GM19239 (cell line): ENCODE measurements around a stretch of chr1.

GRCh38 chr1:212741610-212742242 is 42.1 kb upstream of the BATF3 start:
- RRBS: no CpG with 5 or more reads among the region's 2 CpGs

DNA sequence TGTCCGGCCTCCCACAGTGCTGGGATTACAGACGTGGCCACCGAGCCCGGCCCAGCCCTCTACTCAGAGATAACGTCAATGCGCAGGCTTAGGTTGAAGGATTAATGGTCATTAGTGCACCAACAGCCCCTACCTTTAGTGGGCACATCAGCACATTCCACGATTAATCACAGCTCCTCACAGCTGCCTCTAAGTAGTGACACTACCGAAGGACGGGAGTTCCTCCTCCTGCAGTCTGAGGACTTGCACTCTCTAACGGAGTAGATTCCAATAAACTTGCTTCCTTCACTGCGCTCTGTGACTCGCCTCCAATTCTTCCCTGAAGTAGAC is 477 bp upstream of the FLVCR1 start:
- RRBS: no CpG with 5 or more reads among the region's 12 CpGs

DNA sequence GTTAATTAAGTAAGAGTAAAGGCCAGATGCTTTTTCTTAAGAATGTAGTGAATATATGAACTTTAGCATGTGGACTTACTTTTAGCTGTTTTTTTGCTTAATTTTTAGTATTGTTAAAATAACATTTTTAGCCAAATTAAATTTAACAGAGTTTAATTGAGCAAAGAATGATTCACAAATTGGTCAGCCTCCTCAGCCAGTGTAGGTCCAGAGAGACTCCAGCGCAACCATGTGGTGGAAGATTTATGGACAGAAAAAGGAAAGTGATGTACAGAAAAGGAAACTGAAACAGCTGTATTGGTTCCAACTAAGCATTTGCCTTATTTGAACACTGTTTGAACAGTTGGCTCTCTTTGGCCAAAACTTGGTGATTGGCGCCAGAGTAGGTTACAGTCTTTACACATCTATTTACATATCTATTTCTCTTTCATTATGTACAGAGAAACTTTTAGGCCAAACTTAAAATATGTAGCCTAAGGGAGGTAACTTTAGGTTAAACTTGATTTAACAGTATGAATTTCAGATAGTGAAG is 19.3 kb downstream of the RPS6KC1 start:
- RRBS: no CpG with 5 or more reads among the region's 2 CpGs

DNA sequence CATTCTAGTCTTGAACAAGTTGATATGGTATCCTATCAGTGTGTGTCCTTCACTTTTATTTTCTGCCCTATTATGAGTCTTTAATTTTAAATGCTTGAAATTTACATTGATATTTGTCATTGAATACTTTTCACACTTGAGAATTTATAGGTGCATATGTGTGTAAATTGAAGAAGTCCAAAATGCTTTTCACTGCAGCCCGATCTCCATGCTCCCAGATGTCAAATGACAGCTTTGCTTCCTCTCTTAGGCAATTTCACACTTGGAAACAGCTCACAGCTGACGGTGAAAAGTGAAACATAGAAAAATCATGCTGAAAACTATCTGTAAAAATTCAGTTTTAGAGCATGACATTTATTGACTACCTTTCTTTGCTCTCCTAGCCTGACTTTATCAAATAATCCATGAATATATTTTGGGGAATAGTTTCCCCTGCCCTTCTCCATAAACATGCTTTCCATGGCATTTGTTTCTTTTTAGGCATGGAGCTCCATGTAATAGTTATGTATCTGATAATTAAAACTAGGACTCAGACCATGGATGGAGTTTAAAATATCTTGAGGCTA is 196.0 kb downstream of the RPS6KC1 start:
- RRBS: no CpG with 5 or more reads among the region's 2 CpGs

GRCh38 chr1:213733559-213734217 is 254.1 kb upstream of the PROX1 start:
- RRBS: no CpG with 5 or more reads among the region's 2 CpGs

DNA sequence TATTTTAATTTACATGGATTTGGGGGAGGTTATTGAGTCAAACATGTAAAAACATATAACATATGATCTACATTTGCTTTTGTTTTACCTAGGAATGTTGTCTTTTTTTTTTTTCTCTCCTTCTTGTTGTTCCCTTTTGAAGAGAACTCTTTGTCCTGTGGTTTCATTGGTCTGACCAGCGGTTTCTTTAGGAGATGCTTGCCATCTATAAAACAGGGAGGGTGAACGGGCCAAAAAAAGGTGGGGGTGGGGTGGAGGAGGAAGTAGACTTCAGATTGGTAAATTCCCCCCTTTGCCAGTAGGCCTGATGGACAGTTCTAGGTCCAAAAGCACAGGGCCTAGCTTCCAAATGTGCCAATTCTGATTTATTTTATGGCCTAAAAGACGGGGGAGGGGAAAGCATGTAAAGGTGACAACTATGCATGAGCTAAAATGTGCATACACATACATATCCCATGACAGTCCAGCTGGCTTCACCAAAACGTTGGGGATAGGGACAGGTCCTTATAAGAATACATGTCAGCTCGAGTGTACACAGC is 6.5 kb upstream of the PROX1 start:
- RRBS: no CpG with 5 or more reads among the region's 5 CpGs

GRCh38 chr1:214014718-214015203 is 27.0 kb downstream of the PROX1 start:
- RRBS: no CpG with 5 or more reads among the region's 6 CpGs

DNA sequence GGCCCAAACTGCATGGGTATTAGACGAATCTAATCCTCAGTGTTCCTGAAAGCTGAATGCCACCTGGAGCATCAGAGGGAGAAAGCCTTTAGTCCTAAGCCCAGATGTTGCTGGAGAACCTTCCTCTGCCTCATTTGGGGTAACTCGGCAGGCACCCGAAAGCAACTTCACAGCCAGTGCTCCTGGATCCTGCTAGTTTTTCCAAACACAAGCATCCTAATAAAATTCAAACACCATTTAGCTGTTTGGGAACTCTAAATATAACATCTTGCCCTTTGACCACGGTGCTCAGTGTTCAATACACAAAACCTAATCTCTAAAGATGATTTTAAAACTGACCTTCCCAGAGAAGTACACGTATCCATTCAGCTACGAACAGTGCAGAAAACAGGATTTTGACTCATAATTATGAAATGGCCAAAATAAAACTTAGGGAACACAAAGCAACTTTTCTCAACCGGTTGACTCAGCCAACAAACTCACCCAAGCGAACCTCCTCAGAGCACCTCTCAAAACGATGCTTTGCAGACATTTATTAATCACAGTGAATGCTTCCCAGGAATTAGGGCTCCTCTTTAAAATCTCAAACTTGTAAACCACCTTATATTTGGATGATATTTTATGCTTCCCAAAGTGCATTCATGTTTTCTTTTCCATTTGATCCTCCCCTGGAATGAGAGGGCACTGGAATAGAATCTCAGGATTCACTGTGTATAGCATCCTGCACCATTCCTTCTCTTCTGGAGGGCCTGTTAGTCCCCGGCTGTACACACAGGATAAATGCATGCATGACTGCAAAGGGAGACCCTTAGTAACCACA is 40.5 kb downstream of the PROX1 start:
- RRBS: no CpG with 5 or more reads among the region's 10 CpGs

GRCh38 chr1:214050363-214050933 is 62.7 kb downstream of the PROX1 start:
- RRBS: no CpG with 5 or more reads among the region's 8 CpGs

DNA sequence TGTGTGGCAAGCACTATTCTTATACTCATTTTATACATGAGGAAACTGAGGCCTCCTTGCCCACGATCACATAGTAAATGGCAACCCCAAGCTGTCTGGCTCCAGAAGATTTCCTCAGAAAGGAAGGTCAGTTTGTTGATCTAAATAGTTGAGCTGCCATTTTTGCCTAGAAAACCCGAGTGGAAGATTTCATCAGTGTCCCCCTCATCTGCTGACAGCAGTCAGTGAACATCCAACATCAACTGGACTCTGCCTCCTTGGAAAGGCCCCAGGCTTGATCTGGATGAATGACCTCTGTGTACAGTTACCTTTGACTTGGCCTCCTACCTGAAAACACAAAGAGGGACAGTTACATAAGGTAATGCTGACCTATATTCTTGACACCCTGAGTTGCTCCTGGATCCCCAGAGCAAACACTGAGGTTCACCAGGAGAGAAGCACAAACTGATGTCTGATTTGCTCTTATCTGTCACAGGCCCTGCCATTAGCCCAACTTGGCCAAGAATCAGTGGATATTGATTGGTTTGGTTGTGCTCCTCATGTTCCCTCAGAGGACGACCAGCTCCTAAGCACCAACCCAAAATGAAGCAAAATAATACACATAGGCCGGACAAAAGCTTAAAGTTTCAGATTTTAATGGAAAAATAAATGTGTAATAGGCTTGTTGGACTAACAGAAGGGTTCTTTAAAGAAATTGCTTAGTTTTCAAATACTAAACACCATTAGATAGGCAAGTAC is 139.0 kb downstream of the PROX1 start:
- RRBS: no CpG with 5 or more reads among the region's 4 CpGs

GRCh38 chr1:214278730-214279254 is 2.2 kb upstream of the SMYD2 start:
- RRBS: no CpG with 5 or more reads among the region's 3 CpGs

DNA sequence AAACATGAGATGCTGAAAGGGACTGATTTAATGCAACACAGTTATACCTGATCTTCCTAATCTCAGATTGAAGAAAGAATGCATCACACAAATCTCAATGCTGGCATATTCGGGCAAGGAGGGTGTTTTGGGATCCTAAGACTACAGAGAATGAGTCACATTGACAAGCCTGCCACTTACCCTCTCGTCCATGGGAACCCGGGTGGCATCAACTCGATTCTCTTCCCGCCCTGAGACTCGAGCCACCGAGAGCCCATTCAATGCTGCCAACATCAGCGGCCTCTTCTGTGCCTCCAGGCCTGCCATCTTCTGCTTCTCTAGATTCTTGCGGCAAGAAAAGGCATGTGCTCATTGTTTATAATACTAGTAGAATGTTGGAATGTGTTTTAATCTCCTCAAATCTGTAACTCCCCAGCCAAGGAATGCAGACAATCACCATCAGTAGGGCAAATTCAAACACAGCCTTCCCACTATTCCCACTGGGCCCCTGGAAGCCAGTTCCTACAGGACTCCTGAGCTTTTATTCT is 96.9 kb downstream of the SMYD2 start:
- RRBS: no CpG with 5 or more reads among the region's 9 CpGs

DNA sequence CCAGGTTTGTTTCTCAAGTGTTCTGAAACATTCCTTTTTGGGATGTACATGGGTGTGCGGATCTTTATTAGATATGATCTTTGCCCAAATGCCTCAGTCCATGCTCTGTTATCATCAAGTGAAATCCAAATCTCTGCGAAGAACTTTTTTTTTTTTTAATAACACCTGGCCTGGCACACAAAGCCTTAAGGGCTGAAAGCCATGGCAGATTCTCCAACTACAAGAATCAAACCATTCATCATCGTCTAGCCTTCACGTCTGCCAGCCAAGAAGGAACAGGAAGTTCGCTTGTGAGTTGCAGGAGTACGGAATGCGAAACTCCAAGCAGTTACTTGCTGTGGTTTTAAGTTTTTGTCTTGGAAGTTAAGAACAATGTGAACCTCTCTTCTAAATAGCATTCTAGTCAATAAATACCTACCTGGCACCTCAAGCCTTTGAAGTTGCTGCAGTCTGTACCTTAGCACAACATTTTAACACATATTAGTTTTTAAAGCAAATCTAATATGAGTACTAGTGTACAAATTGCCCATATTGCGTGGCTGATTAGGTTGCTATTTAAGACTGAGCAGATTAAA is 22.0 kb upstream of the PTPN14 start:
- RRBS: no CpG with 5 or more reads among the region's 8 CpGs

DNA sequence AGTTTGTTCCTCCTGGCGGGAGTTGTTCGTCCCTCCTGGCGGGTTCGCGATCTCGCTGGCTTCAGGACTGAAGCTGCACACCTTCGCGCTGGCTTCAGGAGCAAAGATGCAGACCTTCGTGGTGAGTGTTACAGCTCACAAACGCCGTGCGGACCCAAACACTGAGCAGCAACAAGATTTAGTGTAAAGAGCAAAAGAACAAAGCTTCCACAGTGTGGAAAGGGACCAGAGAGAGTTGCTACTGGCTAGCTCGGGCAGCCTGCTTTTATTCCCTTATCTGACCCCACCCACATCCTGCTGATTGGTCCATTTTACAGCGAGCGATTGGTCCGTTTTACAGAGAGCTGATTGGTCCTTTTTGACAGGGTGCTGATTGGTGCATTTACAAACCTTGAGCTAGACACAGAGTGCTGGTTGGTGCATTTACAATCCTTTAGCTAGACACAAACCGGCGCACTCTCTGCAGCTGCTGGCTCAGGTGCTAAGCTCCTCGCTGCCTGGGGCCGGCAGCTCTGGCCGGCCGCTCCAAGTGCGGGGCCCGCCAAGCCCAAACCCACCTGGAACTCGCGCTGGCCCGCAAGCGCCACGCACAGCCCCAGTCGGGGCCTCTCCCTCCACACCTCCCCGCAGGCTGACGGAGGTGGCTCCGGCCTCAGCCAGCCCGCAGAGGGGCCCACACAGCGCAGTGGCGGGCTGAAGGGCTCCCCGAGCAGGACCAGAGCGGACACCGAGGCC is 172.8 kb upstream of the KCTD3 start:
- RRBS: no CpG with 5 or more reads among the region's 39 CpGs

GRCh38 chr1:216311332-216311970 is 111.8 kb downstream of the USH2A start:
- RRBS: no CpG with 5 or more reads among the region's 11 CpGs

GRCh38 chr1:218164079-218164744 is 120.9 kb upstream of the RRP15 start:
- RRBS: 5% methylated on average over 5 of the region's 46 CpGs

GRCh38 chr1:218344852-218345167 is 326 bp upstream of the TGFB2 start:
- RRBS: no CpG with 5 or more reads among the region's 4 CpGs

- RRBS: 0% methylated on average over 5 of the region's 19 CpGs
These were observed 1.0 kb downstream of the TGFB2 start for GRCh38 chr1:218346203-218346556.

- RRBS: no CpG with 5 or more reads among the region's 13 CpGs
These were observed 118.3 kb downstream of the TGFB2 start for GRCh38 chr1:218463190-218464015.

GRCh38 chr1:219740650-219740991 is 127.7 kb upstream of the ZC3H11B start:
- RRBS: no CpG with 5 or more reads among the region's 3 CpGs